Epithelial cell of proximal tubule (primary cell): ENCODE data around the genes FBXW10, RNF112 and ALDH3A2.

- RAMPAGE, long total RNA: no peak
- RRBS: no CpG with 5 or more reads among the region's 6 CpGs
These were observed 5.0 kb downstream of the SMCR8 start for GRCh38 chr17:18320164-18320363.

DNA sequence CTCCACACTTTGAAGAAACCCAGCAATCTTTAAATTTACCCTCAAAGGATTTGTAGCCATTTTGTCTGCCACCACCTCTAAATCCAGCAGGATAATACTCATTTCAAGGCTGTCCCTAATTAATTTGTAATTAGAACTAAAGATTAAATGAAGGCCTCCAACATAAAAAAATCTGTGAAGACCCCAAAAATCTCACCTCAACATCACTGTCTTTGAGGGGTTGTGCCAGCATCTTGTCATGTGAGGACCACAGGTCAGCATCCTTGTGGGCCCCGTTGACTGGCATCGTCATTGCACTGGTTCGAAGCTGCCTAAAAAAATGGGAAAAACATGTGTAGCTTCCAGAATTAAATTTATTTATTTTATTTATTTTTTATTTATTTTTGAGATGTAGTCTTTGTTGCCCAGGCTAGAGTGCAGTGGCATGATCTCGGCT is 7.6 kb downstream of the SHMT1 start:
- RAMPAGE, long total RNA: no peak
- RRBS: no CpG with 5 or more reads among the region's 4 CpGs

DNA sequence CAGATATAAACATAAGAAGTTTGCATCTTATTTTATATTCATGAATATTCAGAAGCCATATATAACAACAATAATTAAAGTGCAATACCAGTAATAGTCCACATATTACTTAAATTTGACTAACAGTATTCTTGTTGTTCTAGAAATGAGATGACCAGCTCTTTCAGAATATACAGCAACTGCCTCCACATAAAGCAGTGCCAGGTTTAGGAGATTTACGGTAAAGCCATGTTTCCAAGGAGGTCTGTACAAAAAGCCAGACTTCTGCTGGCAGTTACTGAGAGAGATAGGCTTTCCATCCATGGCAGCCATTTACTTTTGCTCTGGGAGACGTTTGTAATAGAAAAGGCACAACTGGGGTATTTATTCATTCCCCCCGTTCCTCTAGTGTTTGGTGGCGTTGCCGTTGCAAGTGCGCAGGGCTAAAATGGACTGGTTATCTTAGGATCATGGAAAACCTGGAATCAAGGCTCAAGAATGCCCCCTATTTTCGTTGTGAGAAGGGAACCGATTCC is at the start of gene FBXW10:
Gene FBXW10 (plus strand): TSS at position 259 of the 515 bp plus-strand sequence.
- RAMPAGE, long total RNA: no peak
- RRBS: no CpG with 5 or more reads among the region's 8 CpGs

DNA sequence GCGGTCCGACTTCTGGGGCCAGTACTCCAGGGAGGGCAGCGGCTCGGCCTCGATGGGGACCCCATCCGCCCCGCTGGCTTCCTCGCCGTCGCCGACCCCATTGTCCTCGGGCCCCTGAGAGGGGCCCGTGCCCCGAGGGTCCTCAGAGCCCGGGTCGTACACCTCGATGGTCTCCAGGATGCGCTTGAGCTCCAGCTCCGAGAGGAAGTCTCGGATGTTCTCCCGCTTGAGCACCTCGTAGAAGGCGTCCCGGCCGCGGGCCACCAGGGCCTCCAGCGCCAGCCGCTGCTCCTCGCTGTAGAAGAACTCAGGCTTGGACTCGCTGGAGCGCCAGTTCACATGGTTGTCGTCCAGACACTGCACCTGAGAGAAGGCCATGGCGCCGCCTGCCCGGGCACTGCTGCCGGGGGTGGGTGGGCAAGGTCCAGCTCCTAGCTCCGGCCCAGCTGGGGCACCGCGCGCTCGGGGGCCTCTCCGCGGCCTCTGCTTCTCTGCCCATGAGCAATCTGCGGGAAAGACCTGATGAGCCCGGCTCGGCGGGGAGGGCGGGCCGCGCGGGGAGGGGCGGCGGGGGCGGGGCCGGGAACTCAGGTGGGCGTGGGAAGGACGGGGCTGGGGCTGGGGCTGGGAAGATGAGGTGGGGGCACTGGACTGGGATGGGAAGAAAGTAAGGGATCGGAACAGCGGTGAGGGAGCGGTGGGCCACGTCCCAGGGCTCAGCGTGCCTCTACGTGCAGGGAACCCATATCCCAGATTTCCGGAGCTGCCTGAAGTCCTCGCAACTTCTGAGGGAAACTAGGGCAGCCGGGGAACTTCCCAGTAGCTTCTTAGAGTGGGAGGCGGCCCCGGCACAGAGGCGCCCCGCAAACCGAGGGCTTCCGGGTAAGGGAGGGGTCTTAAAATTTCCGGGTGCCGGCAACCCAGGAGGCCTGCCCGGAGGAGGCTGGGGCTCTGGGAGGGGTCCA is 618 bp downstream of the FAM83G start:
- RAMPAGE, long total RNA: no peak
- RRBS: 21% methylated on average over 27 of the region's 75 CpGs

GRCh38 chr17:19111614-19112949 is 15.3 kb upstream of the GRAPL start:
- RAMPAGE, long total RNA: no peak
- RRBS: no CpG with 5 or more reads among the region's 78 CpGs

- RAMPAGE, long total RNA: no peak
- RRBS: no CpG with 5 or more reads among the region's 23 CpGs
These were observed 597 bp downstream of the MFAP4 start for GRCh38 chr17:19386128-19387058.

DNA sequence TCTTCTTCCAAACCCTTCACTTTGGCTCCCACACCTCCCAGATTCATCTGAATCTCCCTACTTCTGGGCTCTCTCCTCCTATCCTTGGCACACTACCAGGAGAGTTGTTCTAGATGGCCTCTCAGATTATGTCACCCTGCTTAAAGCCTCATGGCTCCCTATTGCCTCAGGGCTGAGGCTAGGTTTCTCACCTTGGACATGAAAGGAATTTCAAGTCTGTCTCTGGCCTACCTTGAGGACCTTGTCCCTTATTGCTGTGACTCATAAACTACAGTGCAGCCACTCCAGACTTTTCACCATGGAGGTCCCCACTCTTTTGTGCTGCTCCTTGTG is 964 bp upstream of the MFAP4 start:
- RAMPAGE, long total RNA: no peak

DNA sequence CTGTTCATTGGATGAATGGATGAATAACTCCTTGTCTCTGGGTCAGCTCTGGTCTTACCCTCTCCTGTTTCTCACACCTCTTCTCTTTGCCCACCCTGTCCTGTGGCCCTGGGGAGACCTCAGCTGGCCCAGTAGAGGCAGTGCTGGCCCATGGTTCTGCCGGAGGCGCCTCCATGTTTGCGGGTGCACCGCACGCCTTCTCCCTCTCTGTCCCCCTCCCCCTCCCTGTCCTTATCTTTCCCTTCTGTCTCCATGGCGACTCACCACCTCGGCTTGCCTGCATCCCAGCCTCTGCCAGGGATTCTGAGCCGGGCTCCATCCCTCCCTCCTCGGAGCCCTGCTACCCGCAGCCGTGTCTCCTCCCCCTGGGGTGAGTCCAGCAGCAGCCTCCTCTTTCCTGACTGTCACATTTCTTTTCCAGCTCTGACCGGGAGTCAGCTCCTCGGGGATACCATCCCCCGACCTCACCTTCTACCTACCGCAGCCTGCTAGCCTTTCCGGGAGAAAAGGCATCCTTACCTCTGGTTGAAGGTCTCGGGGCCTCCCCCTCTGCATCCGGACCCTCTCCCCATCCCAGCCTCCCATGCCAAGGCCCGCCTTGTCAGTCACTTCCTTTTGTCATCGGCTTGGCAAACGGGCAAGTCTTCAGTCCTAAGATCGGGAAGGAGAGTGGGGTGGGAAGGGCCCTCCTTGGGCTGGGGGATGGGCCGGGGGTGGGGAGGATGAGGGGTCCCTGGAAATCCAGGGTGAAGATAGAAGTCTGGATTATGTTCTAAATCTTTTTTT is at the start of gene RNF112:
Gene RNF112 (plus strand): TSS at position 407 of the 786 bp plus-strand sequence.
- RAMPAGE, long total RNA: no peak
- RRBS: 28% methylated on average over 7 of the region's 23 CpGs

- RAMPAGE, long total RNA: no peak
- RRBS: no CpG with 5 or more reads among the region's 9 CpGs
These were observed 50.3 kb downstream of the SLC47A1 start for GRCh38 chr17:19583729-19584534.

- RAMPAGE, long total RNA: no peak
- RRBS: under 1% methylated on average over 16 of the region's 53 CpGs
These were observed at the start of gene ALDH3A2 for GRCh38 chr17:19648691-19649321. ALDH3A2 (plus strand) TSS chr17:19648751.

DNA sequence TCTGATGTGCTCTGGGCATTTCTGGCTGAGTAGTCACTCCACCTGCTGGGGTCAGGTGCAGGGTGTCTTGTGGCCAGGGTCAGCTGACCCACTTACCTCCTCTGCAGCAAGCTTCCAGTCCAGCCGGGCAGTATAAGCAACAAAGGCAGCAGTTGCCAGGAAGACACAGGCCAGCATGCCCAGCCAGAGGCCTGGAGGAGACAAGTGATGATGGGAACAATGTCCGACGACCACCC is 32.6 kb downstream of the ALDH3A2 start:
- RAMPAGE, long total RNA: no peak
- RRBS: no CpG with 5 or more reads among the region's 3 CpGs

DNA sequence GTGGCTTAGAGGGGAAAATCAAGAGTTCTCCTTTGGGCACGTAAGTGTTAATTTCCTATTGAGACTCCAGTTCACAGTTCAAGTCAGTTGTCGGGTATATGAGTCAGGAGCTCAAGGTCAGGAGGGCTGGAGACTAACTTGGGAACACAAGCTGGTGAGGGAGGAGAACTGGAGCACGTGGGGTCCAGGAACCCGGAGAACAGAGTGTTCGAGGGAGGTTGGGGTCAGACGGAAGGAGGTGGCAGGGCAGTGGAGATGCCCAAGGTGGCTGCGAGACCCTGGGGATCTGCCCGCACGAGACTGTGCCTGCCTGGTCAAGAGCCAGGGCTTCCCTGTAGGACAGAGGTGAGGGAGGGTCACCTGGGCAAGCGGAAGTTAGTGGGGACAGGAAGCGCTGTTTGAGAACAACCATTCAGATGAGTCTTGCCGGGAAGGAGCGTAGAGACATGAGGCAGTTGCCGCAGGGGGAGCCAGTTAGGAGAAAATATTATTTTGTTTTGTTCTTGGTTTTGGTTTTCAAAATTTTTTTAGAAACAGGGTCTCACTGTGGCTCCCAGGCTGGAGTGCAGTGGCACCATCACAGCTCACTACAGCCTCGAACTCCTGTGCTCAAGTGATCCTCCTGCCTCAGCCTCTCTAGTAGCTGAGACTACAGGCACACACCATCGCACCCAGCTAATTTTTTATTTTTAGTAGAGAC is 11.9 kb downstream of the ALDH3A1 start:
- RAMPAGE, long total RNA: no peak
- RRBS: no CpG with 5 or more reads among the region's 16 CpGs

DNA sequence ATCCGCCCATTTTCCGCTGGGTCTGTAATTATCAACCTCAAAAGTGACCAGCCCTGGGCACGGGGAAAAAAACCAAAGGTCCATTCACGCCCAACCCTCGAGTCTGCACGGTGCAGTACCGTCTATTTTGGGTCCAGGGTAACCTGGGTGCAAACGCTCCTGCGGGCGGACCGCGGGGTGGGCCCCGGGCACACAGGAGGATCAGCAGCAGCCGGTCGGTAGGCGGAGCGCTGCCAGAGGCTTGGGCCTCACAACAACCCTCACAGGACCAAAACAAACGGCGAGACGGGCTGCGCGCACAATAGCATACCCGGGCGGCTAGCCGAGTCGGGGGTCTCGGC is 859 bp downstream of the ULK2 start:
- RAMPAGE, long total RNA: no peak
- RRBS: under 1% methylated on average over 14 of the region's 27 CpGs

GRCh38 chr17:20955930-20956382 is 86.9 kb downstream of the USP22 start:
- RAMPAGE, long total RNA: no peak
- RRBS: no CpG with 5 or more reads among the region's 5 CpGs

DNA sequence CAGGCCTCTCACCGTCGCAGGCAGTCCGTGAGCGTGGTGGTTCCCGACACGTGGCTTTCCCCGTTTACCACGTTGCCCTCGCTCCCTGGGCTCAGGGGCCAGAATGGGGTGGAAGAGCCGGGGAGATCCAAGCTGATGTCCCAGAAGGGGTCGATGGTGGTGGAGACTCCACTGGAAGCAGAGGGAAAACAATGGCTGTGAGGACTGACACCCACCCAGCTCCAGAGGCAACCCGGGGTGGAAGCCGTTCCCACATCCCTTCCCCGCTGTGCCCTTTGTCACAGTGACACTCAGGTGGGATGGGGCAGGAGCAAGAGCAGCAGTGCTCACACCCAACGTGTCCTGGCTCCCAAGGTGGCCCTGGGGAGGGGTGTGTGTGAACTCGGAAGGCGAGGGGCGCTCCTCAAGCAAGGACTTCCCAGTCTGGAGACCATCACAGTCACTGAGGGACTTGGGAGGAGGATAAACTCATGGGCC is 31.6 kb downstream of the USP22 start:
- RAMPAGE, long total RNA: no peak
- RRBS: 94% methylated on average over 3 of the region's 18 CpGs

GRCh38 chr17:21016937-21017333 is 25.9 kb downstream of the USP22 start:
- RAMPAGE, long total RNA: no peak
- RRBS: no CpG with 5 or more reads among the region's 7 CpGs

- RAMPAGE, long total RNA: no peak
- RRBS: no CpG with 5 or more reads among the region's 6 CpGs
These were observed 22.7 kb downstream of the USP22 start for GRCh38 chr17:21020030-21020614.

DNA sequence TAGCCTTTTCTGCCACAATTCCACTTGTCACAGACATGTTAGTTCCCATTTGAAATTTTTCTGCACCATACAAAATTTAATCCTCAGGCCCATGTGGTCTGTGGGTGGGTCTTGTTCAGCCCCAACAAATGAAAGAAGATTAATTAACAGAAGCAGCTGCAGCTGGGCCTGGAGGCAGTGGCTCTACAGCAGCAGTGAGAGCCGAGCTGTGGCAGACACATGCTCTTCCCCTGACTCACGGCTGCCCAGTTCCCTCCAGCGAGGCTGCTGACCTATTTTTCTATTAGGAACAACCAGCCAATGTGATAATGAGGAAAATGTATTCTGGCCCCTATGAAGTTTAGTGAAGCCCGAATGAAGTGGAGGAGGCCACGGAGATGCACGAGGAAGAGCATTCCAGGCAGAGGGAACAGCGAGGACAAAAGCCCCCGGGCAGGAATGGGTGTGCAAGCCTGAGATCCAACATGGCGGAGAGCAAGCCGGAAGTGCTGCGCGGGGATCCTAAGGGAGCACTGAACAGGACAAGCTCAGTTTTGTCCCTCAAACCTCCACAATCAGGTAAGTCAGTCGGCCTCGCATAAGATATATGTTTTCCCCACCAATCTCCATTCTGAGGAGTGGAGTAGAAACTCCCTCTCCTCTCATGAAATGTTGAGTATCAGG is 32.7 kb upstream of the USP22 start:
- RAMPAGE, long total RNA: no peak
- RRBS: no CpG with 5 or more reads among the region's 14 CpGs

DNA sequence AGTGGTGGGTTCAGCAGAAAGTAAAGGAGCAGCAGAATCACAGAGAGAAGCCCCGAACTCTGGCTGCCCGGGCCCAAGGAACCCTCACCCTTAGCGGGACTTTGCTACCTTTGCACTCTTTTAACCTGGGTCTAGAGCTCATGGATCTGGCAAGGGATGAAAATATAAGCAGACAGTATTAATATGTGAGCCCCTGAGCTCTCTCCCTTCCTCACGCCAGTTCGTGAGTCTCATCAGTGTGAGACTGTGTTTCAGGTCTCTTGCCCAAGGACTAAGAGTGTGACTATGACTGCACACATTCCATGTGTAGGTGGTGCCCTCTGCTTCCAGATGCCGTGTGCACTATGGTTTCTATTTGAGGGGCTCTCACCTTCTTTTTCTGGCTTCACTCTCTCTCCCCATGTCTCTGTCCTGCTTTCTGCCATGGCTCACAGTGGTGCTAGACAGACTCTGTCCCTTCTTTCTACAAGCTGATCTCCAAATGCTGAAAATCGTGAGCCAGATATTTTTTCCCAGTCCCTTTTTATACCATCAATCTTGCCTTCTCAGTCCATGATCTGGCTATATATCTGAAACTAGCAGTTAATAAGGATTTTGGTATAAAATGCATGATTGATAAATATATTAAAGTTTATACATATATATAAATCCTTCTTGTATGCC is 40.6 kb downstream of the DHRS7B start:
- RAMPAGE, long total RNA: no peak
- RRBS: no CpG with 5 or more reads among the region's 7 CpGs

DNA sequence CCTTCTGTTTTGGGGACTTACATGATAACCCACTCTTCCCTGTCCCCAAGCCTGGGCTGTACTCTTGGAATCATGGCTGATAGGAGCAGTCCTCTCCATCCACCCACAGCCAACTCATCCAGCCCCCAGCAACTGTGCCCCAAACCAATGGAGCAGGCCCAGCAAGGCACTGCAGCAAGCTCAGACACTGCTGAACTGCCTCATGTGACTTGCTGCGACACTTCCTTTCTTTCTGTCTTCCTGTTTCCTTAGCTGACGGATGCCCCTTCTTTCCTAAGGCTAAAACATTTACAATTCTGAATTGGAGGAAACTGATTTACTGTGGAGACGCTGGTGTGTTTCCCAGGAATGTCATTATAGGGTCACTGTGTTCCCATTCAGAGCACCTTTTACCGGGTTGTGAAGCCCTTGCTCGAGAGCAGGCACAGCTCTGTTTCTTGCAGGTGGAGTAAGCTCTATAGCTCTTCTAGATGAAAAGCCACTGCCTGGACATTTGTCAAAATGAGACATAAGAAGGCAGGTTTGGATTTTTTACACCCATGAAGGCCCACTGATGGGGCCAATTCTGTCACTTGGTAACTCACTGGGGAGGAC is 27.5 kb downstream of the TMEM11 start:
- RAMPAGE, long total RNA: no peak
- RRBS: no CpG with 5 or more reads among the region's 5 CpGs